OVCAR3 (cell line): ENCODE results near the gene LRRN3.

- RRBS, result no CpG with 5 or more reads among the region's 3 CpGs
Measured at GRCh38 chr7:106248765-106249432, 35.9 kb downstream of the NAMPT start.

GRCh38 chr7:106263452-106264295 lies 21.1 kb downstream of the NAMPT start:
- RRBS, result no CpG with 5 or more reads among the region's 6 CpGs

GRCh38 chr7:106418010-106418808 lies 133.4 kb upstream of the NAMPT start:
- RRBS, result no CpG with 5 or more reads among the region's 3 CpGs

DNA sequence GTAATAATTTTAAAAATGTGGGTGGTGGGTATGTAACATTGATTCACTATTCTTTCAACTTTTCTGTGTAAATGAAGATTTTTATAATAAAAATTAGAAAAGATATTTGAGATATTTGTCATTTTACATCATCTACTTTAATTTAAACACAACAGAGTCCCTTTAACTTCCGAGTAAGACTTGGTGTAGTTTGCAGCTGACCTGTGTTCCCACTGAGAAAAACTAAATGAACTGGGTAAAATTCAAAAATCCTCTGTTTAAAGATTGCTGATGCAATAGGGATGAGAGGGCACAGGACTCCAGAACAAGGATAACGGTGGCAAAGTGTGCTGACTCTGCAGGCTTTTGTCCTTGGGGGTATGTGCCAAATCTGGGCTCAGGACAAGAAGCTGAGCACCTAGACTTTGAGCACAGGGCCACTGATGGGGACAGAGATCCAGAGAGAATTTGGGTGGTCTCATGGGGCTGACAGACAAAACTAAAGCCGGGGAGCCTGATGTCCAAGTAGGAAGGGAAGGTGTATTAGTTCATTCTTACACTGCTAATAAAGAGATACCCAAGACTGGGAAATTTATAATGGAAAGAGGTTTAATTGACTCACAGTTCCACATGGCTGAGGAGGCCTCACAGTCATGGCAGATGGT lies 156.7 kb downstream of the CCDC71L start:
- RRBS, result no CpG with 5 or more reads among the region's 3 CpGs

- RRBS, result no CpG with 5 or more reads among the region's 3 CpGs
Measured at GRCh38 chr7:106610954-106611516, 49.9 kb downstream of the CCDC71L start.

DNA sequence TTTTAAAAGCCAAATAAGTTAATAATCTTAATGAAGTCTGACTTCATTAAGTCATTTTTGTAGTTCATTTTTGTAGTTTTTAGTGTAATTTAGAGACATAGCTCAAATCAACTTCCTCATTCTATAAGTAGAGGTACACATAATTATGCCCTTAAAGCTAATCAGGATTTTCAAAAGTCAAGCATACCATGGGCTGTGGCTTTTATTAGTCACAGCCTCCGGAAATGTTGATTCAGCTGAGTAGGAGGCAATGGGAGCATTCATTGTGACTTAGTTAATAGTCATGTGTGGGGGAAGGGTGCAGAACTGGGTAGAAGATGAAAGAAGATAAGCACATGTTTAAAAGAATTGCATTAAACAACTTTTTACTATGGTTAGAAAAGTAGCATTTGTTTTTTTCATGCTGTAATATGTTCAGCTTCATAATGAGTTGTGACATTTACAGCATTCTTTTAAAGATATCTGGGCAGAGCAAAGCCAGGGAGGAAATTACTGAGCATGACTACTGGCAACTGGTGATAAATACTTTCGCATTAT lies 57.3 kb upstream of the CCDC71L start:
- RRBS, result no CpG with 5 or more reads among the region's 2 CpGs

GRCh38 chr7:107045909-107046558 lies 1.5 kb downstream of the PRKAR2B start:
- RRBS, result no CpG with 5 or more reads among the region's 2 CpGs

GRCh38 chr7:107169629-107170379 lies 1.0 kb downstream of the HBP1 start:
- RRBS, result 7% methylated on average over 17 of the region's 35 CpGs

- RRBS, result no CpG with 5 or more reads among the region's 2 CpGs
Measured at GRCh38 chr7:107173079-107173668, 4.4 kb downstream of the HBP1 start.

- RRBS, result no CpG with 5 or more reads among the region's 8 CpGs
Measured at GRCh38 chr7:107506571-107507124, 36.8 kb downstream of the GPR22 start.

- RRBS, result 5% methylated on average over 5 of the region's 13 CpGs
Measured at GRCh38 chr7:107579633-107579934, 462 bp upstream of the BCAP29 start.

- RRBS, result no CpG with 5 or more reads among the region's 10 CpGs
Measured at GRCh38 chr7:107928833-107930032, 38.2 kb downstream of the DLD start.

DNA sequence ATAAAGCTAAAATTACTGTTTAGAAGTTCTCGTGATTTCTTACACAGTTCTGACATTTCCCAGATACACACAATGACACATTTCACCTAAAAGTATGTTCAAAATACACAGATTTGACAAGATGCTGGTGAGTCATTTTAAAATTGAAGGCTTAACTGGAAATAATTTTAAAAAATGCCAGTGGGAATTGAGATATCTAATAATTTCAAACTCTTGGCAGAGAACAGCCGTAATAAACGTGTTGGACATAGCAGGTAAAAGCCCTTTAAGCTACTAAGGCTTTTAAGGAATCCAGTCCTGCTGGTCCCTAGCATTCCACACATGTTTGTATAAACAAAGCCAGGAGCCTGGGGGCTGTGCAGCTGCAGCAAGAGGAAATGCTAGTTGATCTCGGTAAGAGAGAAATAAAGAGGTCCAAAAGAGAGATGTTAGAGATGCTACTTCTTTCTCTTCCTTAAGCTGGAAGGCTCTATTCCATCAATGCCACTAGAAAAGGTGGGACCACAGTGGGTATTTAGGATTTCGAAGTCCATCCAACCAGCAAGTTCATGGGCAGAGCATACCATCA lies 50.5 kb downstream of the LAMB1 start:
- RRBS, result no CpG with 5 or more reads among the region's 5 CpGs

GRCh38 chr7:107995029-107995562 lies 7.9 kb downstream of the LAMB1 start:
- RRBS, result no CpG with 5 or more reads among the region's 2 CpGs

GRCh38 chr7:108001853-108002614 lies 927 bp downstream of the LAMB1 start:
- RRBS, result 48% methylated on average over 18 of the region's 56 CpGs

GRCh38 chr7:108613893-108614404 lies 44.3 kb downstream of the DNAJB9 start:
- RRBS, result no CpG with 5 or more reads among the region's 4 CpGs

- RRBS, result no CpG with 5 or more reads among the region's 2 CpGs
Measured at GRCh38 chr7:109363798-109364061, 794.1 kb downstream of the DNAJB9 start.

GRCh38 chr7:111090960-111091718 lies at the start of gene LRRN3:
LRRN3 (plus strand) TSS chr7:111091127.
- RRBS, result no CpG with 5 or more reads among the region's 13 CpGs

- RRBS, result no CpG with 5 or more reads among the region's 2 CpGs
Measured at GRCh38 chr7:111556872-111557605, 5.3 kb downstream of the IMMP2L start.